Pulmonary lymph node (tissue), 1 donor: ENCODE results near the genes HBS1L and PDE7B.

- PRO-cap = no peak
These were observed 30.3 kb upstream of the SGK1 start for GRCh38 chr6:134347749-134349030.

DNA sequence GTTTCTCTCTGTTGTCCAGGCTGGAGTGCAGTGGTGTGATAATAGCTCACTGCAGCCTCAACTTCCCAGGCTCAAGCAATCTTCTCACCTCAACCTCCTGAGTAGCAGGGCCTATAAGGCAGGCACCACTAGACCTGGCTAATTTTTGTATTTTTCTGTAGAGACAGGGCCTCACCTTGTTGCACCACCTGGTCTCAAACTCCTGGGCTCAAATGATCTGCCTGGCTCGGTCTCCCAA is 81.7 kb upstream of the SGK1 start:
- PRO-cap = no peak

DNA sequence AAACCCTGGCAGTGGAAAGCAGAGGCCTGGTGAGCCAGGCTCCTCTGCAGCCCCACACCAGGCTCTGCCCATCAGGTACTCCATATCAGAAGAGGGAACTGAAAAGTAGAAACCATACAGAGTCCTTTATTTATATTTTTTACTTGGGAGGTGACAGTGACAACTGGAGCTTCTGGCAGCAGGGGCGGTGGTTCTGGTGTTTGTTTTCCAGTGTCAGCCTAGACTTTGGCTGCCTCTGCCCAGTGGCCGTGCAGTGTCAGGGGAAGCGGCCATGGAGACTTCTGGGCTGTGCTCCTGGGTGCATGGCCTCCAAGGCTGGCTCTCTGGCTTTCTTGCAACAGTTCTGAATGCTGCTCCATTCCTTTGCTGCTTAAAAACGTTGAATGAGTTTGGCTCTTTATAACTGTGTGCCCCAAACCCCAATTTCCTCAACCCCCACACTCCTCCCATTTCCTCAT is 140.9 kb upstream of the SGK1 start:
- PRO-cap = no peak

- PRO-cap = no peak
These were observed 235.1 kb downstream of the ALDH8A1 start for GRCh38 chr6:134714810-134715174.

DNA sequence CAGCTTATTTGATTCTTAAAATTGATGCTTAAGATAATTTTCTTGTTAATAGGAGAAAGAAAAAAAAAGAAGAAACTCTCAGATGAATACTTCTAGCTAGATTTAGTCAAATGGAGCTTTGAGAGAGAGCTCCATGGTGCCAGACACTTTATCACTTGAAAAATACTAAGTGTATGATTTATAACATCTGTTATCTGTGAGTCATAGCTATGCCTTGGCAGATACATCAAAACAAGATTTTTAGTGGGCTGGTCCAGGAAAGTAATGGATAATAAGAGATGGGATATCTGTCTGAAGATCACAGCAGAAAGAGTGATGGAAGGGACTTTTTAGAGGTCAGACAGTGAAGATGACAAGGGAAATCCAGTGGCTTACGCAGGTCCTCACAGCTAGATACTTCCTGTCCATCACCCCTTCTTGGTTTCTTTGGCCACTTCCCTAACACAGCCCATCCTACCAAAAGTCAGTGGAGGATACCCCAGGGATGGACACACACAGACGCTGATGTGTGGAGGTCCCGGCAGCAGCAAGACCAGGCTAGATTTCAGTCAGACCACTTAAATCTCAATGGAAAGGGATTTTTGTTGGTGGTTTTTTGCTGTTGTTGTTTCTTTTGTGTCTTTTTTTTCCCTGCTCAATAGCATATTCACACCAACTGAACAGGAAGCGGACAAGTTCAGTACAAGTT is 209.4 kb downstream of the ALDH8A1 start:
- PRO-cap = no peak

DNA sequence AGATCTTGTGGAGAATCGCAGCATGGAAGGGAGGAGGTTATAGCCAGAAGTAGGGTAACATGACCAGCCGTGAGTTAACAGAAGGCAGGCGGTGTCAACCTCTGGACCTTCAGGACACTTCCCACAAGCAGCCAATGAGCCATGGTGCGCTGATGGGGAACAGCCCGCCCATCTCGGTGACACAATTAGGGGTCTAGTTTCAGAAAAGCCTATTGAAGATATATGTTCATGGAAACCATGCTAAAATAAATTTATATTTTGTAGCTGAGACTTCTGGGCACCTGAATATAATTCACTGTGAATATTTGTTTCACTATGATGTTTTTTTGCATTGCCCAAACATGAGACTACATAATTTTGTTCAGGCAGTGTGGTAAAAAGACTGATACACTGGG is 98.2 kb downstream of the ALDH8A1 start:
- PRO-cap = no peak

DNA sequence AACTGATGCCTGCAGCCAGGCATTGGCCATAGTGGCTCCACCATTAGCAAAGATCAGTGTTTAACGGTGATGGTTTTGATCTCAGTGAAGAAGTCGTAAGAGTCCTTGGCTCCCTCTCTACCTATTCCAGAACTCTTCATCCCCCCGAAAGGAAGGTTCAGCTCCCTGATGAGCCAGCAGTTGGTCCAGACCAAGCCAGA is 31.6 kb downstream of the ALDH8A1 start:
- PRO-cap = no peak

DNA sequence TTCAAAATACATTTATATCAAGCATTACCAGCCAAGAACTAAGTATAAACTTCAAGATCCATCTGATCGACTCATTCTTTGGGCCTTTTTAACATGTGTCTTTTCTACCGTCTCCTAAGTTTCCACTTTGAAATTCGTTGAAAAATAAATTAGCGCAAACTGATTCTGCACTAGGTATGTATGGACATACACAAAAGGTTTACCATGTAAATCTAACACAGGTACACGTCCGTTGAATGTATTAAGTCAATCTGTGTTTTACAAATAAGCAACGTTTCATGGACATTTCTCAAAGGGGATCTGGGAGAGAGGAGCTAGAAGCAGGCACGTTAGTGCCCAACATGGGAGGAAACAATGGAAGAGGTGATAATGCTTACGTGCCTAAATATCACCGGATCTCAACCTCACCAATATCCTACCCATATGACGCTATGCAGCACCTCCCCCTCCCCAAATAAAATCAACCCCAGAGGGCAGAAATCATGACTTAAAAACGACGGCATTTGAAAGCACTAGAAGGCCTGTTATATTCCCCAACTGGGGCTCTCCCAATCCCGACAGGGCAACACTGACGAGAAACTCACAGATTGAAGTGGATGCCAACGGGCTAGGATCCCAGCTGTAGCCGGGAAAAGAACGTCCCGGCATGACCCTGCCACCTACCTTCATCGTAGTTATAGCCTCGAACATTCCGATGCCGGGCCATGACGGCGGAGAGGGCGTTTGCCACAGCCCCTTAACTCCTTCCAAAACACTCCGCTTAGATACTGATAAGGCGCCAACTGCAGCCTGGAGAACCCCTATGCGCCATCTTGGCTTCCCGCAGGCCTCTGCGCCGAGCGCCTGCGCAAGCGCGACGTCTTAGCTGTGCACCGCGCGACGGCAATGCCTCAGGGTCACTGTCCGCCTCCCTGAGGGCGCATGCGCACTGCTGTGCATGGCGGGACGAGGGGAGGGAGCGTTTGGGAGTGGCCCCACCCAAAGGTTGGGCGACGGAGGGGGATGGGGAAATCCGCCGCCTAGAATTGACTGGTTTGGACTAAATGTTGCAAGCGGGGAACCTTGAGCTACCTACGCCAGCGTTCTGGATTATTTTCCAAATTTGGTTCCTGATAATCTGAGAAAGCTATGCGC is at the start of gene HBS1L:
TSS of gene HBS1L (minus strand) at position 837 of the 1,134 bp plus-strand sequence.
- PRO-cap = bidirectional peak, plus-strand start at position 1,022 of the sequence, minus-strand start at position 834 of the sequence

GRCh38 chr6:135188350-135189464 is 7.6 kb downstream of the MYB start:
- PRO-cap = no peak

DNA sequence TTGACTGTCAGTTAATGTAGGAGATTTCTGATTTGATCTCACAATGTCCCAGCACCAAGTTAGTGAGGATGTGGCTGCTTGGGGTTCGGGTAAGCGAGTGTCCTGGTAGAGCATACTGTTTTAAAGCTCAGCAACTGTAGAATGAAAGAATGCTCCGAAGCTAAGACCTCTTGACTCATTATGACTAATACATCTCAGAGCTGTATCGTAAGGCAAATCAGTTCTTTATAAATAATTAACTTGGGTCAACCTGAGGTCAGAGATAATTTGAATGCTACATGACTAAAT is 128.9 kb upstream of the PDE7B start:
- PRO-cap = no peak

DNA sequence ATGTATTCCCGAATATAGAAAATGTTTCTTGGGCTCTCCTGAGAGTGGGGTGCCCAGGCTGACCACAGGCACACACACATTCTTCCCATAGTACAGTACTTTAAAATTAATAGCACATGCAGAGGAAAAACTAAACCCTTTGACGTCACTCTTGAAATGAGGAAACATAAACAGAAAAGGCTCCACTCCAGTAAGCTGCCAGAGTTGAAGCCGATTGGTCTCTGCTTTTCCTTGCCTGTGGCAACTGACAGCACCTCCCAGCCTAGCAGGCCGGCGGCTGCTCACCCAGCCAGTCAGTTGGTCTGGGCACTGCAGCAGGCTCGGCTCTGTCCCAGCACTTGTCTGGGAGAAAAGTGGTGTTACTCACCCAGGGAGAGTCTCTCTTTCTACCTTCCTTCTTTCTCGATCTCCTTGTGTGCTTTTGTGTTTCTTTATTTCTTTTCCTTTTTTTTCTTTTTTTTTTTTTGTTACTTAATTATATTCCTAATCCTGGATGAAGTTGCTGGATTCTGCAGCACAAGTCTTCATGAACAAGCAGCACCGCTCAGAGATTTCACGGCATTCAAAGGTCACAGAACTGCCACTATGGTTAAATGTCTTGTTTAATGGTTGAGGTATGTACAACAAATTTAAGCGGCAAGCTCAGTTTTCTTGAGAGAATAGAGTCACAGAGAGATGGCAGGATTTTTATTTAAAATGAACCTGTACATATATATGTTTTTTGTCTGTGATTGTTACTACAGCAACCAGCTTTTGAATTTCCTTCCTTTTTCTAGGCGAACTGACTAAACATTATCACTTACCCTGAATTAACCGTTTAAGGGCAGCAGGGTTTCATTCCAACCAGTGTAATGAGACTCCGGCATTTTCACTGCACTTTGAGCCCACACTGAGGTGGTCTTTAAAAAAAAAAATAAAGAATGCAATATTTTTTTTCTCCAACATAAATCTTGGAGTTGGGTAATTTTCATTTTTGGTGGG is at the start of gene PDE7B:
TSS of gene PDE7B (plus strand) at position 296 of the 981 bp plus-strand sequence.
- PRO-cap = bidirectional peak, plus-strand start at position 296 of the sequence, minus-strand start at position 76 of the sequence

DNA sequence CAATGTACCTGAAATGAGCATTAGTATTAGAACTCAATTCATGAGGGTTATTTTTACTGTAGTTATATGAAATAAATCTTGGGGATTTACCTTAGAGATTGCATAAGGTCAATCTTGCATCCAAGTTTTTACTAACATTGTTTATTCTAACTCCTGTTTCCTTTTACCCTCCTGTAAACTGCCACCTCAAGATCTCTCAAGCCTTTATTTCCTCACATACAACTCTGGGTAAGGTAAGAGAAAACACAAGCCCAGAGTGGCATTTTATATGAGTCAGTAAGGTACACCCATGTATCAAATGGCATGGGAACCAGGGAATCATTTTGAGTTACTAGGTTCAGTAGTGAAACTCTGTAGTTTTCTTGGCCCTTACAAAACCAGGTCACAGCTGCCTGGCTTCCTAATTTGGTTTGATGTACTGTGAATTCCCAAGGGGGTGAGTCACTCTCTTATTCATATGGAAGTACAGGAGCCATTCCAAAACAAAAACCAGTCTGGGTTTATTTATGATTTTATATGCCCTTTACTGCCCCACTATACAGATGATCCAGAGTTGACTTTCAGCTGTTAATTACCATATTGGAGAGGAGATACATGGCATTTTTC is 70.6 kb downstream of the PDE7B start:
- PRO-cap = no peak

DNA sequence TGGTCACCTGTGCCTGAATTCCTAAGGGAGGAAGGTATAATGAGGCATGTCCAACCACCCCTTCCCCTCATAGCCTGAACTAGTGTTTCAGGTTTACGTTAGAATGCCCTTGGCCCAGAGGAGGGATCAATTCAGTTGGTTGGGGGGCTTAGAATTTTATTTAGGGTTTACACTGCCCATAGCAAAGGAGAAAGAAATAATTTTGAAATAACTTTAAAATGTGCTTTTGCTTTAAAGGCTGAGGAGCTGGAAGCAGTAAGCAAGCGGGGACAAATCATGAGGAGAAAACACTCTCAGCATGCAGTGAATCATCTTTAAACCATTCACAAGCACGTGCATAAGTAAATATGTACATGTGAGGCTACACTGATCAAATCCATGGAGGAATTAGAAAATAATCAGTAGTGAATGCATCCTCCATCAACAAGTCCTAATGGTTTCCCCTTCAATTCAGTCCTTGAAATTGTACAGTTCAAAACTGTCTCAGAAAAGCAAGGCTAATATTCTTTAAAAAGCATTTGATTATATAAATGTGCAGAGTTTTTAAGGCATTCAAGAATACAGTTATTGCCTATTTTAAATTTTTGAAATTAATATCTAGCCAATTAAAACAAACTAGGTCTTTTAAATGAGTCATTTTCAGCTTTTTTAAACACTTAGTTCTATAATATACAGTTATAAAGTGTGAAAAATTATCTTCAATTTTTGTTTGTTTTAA is 180.9 kb downstream of the MTFR2 start:
- PRO-cap = no peak

GRCh38 chr6:136173384-136174331 is 76.5 kb downstream of the MTFR2 start:
- PRO-cap = no peak

- PRO-cap = no peak
These were observed 1.9 kb upstream of the MTFR2 start for GRCh38 chr6:136251856-136252528.

- PRO-cap = no peak
These were observed 3.5 kb upstream of the MTFR2 start for GRCh38 chr6:136253096-136254492.

- PRO-cap = no peak
These were observed 19.5 kb downstream of the BCLAF1 start for GRCh38 chr6:136270049-136270616.

DNA sequence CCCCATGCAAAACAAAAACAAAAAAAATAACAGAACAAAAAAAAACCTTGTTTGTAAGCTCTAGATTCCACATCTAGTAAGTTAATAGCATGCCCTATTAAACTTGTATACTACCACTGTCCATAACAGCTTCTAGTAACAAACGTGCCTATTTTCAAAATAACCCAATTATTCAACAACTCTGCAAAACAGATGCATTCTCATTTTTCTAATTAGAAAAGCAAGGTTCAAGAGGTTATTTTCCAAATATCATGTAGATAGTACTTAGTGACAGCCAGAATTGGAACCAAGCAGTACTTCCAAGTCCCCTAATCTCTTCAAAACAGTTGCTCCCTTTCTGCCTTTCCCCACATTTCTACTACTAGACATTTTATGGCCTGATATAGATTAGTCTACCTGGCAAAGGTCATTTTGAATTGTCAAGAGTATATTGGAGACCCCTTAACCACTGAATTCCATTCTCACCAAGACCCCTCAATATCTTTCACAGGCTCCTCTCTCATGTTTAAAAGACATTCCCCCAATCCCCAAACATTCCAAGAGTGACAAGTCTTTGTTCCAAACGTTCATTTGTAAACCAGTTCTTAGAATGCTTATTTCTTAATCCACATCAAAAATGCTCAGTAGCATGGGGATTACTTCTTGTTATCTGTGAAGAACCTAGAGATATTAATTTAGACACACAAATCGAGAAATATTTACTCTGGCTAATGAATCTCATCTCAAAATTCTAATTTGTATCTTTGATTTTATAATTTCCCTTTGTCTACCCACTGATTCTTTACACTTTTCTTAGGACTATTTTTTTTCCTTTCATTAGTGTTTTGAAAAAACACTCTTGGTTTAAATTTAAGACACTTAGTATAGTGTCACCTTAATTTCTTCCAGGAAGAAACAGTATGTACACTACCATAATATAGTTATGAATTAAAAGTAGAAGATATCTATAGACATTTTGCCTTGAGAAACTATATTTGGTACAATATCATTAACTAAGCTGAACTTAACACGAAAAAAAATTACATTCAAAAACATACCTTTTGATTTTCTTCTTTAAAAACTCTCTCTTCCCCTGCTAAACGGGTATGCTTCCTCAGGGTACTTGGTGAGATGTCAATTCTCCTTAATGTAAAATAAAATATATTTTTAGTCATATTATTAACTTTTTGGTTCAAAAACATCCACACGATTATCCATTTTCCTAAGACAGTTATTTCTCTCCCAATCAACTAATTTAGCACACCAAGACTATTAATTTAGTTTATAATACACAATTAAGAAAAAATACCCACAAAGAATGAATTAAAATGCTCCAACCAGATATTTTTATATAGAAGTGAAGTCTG is 18.2 kb downstream of the BCLAF1 start:
- PRO-cap = no peak

DNA sequence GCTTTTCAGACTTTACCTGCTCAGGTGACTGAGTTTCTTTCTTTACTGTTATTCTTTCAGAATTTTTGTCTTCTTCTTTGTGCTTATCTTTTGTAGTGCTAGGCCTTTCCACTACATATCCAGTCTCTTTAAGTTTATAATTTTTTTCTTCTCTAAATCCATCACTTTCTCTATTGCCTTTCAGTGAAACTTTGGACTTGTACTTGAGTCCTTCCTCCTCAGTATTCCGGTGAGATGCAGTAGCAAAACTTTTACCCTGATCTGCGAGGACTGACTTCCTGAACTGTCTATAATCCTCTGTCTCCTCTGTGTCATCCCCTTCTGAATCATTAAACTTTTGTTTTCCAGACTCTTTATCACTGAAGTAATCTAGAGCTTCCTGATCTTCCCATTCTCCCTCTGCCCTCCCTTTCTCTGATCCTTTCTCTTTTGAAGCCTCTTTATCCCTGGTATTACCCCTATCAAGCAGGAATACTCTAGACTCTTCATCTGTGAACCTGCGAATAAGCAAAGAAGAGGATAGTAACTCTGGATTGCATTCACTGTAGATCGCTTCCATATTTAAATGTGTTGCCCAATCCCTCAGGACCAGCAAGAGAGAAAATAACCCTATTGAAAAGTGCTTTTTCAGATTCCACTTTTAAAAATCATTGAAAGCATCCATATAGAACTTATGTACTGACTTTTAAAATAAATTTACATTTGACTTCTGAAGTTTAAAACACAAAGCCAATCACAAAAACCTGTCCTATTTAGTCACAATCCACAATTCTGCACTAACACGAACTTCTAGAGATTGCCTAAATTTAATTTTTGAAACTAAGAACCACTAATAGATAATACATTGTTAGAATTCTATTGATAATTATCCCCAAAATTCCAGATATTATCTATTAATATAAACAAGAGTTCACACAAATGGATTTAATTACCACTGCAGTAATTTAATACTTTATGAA is 13.4 kb downstream of the BCLAF1 start:
- PRO-cap = no peak

DNA sequence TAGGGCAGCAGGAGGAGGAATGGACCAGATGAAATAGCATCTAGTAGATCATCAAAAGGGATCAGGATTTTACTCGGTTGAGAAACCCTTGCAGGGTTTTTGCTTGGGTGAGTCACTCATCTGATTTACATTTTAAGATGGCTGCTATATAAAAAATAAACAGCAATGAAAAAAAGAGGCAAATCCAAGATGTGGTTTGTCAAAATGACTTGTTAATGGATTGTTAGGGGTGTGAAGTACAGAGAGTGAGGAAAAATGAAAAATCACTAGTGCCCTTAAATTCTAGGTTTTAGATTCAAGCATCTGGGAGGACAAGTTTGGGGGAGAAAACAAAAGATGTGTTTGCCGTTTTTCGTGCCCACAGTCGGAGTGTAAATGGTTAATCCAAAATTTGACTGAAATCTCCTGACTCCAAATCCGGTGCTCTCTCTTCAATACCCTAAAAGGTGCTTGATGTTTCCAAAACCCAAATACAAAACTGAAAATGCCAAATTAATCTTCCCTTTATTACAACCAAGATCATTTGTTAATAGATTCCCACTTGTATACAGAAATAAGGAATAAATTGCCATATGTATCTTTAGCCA is 4.5 kb downstream of the BCLAF1 start:
- PRO-cap = no peak